Foreskin keratinocyte (primary cell): ENCODE results near the genes B4GALNT4, ANO9, PTDSS2 and IRF7.

DNA sequence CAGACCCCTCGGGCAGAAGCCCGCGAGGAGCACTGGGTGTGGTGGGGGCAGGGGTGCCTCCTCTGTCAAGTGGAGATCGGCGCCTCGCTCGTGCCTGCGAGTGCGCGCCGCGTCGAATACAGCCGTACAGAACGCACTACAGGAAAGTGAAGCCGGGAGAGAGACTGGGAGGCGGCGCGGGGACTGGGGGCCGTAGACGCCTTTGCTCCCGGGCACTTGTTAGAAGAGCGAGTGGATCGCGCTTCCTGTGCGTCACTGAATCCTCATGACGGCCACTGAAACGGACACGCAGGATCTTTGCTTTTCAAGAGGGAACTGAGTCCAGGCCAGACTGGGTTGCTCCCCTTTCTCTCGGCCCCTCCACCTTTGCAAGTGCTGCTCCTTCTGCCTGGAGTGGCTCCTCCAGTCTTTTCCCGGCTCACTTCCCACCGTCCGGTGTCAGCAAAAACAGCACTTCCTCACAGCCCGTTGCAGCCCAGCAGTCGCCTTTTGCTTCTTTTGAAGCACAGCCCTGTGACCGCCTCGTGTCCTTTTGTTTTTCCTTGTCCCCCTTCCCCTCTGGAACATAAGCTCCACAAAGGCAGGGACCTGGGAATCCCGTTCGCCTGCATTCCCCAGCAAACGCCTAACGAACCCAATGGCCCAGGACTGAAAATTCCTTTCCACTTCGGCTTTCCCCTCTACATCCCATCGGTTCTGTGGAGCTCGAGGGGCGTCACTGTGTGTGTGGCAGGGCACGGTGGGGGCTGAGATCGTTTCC, 473 bp downstream of the RIC8A start:
- RAMPAGE, total RNA = no peak

- RAMPAGE, total RNA = no peak
Measured at GRCh38 chr11:308785-309024, 1.1 kb downstream of the IFITM2 start.

- RAMPAGE, total RNA = no peak
Measured at GRCh38 chr11:318466-318777, 2.2 kb downstream of the IFITM3 start.

- RAMPAGE, total RNA = no peak
Measured at GRCh38 chr11:368868-370057, at the start of gene B4GALNT4. Gene B4GALNT4, plus strand, starts transcription at chr11:369499.

- RAMPAGE, total RNA = no peak
Measured at GRCh38 chr11:414404-414880, 357 bp downstream of the SIGIRR start.

GRCh38 chr11:441817-442524, at the start of gene ANO9:
Gene ANO9, minus strand, starts transcription at chr11:442011.
- RAMPAGE, total RNA = no peak

- RAMPAGE, total RNA = no peak
Measured at GRCh38 chr11:447825-448945, 1.9 kb upstream of the PTDSS2 start.

- RAMPAGE, total RNA = no peak
Measured at GRCh38 chr11:450062-450785, at the start of gene PTDSS2. Gene PTDSS2, plus strand, starts transcription at chr11:450279.

GRCh38 chr11:534269-535158, 862 bp downstream of the HRAS start:
- RAMPAGE, total RNA = no peak

GRCh38 chr11:559729-560042, 852 bp downstream of the LMNTD2 start:
- RAMPAGE, total RNA = no peak

DNA sequence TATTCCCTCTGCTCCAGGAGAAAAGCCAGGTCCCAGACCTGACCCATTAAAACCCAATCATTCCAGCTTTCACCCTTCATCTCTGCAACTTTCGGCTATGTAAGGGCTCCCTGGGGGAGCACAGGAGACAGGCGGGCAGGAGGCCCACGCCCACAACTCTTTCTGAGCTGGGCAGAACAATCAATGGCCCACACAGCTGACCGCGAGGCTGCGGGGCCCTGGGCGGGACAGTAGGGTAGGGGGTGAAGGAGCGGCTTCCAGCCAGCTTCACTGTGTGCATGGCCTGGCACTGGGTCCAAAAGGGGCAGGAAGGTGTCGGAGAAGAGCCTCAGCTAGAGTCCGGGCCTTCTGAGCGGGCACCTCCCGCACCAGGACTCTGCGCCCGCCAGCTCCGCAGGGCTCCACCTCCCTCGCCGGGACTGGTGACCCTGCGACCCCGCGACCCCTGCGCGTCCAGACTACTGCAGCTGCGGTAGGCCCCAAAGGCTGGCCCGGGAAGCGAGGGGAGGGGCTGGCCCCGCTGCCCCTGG, 430 bp downstream of the LMNTD2 start:
- RAMPAGE, total RNA = no peak

DNA sequence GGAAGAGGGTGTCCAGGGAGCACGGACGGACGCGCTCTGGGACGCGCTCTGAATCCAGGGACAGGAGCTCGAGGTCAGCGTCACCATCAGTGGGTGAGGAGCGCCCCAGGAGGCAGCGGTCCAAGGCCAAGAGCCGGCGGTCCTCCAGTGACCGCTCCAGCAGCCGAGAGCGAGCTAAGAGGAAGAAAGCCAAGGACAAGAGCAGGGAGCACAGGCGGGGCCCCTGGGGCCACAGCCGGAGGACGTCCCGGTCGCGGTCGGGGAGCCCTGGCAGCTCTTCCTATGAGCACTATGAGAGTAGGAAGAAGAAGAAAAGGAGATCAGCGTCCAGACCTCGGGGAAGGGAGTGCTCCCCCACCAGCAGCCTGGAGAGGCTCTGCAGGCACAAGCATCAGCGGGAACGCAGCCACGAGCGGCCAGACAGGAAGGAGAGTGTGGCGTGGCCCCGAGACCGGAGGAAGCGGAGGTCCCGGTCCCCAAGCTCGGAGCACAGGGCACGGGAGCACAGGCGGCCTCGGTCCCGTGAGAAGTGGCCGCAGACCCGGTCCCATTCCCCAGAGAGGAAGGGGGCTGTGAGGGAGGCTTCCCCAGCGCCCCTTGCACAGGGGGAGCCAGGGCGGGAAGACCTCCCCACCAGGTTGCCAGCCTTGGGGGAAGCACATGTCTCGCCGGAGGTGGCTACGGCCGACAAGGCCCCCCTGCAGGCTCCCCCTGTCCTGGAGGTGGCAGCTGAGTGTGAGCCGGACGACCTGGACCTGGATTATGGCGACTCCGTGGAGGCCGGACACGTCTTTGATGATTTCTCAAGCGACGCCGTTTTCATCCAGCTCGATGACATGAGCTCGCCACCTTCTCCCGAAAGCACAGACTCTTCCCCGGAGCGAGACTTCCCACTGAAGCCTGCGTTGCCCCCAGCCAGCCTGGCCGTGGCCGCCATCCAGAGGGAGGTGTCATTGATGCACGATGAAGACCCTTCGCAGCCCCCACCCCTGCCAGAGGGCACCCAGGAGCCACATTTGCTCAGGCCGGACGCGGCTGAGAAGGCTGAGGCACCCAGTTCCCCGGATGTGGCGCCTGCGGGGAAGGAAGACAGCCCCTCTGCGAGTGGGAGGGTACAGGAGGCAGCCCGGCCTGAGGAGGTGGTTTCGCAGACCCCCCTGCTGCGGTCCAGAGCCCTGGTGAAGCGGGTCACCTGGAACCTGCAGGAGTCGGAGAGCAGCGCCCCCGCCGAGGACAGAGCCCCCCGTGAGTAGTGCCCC, 6.8 kb downstream of the IRF7 start:
- RAMPAGE, total RNA = no peak

GRCh38 chr11:615851-616445, at the start of gene IRF7:
Gene IRF7, minus strand, starts transcription at chr11:615950.
- RAMPAGE, total RNA = no peak

GRCh38 chr11:627900-628322, 930 bp upstream of the SCT start:
- RAMPAGE, total RNA = no peak

DNA sequence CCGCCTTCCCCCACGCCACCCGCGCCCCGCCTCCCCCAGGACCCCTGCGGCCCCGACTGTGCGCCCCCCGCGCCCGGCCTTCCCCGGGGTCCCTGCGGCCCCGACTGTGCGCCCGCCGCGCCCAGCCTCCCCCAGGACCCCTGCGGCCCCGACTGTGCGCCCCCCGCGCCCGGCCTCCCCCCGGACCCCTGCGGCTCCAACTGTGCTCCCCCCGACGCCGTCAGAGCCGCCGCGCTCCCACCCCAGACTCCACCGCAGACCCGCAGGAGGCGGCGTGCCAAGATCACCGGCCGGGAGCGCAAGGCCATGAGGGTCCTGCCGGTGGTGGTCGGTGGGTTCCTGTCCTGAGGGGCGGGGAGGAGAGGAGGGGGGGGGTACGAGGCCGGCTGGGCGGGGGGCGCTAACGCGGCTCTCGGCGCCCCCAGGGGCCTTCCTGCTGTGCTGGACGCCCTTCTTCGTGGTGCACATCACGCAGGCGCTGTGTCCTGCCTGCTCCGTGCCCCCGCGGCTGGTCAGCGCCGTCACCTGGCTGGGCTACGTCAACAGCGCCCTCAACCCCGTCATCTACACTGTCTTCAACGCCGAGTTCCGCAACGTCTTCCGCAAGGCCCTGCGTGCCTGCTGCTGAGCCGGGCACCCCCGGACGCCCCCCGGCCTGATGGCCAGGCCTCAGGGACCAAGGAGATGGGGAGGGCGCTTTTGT, 3.1 kb downstream of the DRD4 start:
- RAMPAGE, total RNA = no peak

- RAMPAGE, total RNA = no peak
Measured at GRCh38 chr11:665592-666067, 28.6 kb downstream of the DRD4 start.

DNA sequence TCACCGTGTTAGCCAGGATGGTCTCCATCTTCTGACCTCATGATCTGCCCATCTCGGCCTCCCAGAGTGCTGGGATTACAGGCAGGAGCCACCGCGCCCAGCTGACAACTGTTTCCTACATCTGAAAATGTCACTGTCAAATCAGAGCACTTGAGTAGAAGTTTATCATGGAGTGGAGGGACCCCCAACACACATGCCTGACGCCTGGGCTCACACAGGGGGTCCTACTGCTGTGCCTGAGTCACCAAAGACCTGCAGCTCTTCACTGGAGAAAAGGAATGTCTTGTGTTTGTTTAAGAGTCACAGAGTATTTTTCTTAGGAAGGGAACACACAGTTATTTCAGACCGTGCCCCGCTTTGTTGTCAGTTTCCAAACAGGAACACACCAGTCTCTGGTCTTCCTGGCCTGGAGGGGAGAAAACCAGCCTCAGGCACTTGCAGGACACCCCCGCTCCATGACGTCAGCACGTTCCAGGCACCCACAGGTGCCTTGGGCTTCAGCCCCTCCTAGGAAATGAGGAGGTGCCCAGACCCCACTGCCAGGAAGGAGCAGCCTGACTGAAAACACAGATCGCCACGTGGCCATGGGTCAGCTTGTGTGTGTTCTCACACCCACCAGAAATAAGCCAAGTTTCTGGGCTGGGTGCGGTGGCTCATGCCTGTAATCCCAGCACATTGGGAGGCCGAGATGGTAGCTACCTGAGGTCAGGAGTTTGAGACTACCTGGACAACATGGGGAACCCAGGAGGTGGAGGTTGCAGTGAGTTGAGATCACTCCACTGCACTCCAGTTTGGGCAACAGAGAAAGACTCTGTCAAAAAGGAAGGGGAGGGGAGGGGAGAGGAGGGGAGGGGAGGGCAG, 5.4 kb downstream of the DEAF1 start:
- RAMPAGE, total RNA = no peak

GRCh38 chr11:725435-726206, 19.6 kb downstream of the EPS8L2 start:
- RAMPAGE, total RNA = no peak

GRCh38 chr11:794614-795775, 3.1 kb downstream of the SLC25A22 start:
- RAMPAGE, total RNA = no peak

GRCh38 chr11:797035-797818, 854 bp downstream of the SLC25A22 start:
- RAMPAGE, total RNA = no peak